Measurements from ENCODE around the genes HMGN1, BACE2 and MX1.

DNA sequence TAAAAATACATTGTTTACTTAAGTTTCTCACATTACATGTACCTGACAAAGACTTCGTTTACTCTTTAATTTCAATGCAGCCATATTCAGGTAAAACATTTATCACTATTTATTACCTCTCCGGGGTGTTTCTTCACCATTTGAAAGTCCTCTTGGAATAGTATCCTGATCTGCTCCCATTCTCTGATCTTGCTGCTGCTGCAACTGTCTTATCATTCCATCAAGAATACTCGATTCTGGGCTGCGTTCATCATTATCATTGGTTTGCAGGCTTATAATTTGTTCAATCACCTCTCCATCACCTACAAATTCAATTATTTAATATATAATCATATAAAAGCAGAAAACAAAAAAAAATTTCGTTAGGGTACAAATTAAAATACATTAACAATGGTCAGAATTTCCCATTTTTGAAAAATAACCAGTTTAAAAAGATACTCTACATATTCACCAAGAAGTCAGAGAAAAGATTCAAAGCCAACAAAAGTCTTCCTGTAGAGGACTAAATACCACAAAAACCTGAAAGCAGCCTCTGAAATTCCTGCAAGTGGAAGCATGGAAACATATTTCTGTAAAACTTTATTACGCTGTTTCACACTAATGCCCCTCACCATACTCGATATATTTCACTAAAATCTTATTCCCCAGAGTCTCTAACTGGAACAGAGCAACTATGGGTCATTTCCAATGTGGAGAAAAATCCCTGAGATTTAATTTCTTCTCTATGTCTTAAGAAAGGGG, 54.9 kb downstream of the BRWD1 start:
- PRO-cap, 3 experiments: no peak in any of the 3 experiments
- RAMPAGE, long total RNA, 2 experiments: no peak in any of the 2 experiments
- RRBS: no CpG with 5 or more reads among the region's 7 CpGs

DNA sequence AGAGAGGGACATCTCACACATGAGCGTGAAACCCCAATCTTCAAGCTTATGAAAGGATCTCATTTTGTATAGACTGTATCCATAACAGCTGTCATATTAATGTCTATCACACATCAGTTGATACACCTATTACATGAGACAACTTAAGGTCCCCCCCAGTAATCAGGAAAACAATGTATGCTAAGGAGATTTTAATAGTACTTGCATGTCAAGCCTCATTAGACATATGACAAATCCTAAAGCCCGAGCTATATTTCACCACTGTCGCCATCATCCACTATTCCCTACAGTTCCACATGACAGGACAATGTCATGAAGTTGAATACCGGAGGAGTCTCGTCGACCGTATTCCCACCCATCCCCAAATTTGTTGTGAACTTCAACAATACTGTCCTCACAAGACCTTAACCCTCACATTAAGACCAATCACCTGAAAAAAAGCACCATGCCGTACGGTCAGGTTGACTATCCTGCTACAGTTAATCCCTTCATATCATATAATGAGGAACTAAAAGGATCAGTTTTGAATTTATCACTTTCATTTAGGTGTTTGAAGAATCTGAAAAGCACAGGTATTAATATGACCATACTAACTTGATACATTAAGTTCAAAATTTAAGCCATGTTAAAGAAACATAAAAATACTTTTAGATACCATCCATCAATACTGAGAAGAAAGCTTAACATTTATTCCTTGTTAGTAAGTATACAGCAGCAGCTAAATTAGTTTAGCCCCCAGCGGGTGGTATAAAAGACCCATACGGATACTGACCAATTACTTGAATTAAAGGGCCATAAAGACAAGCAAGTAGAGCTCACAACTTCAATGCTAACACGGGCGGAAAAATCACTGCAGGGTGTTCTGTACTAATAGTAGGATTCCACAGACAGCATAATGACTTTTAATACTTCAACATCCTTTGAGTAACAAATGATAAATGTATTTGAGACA, 3.2 kb downstream of the HMGN1 start:
- PRO-cap, 3 experiments: no peak in any of the 3 experiments
- RAMPAGE, long total RNA, 2 experiments: no peak in any of the 2 experiments
- RRBS: no CpG with 5 or more reads among the region's 13 CpGs

DNA sequence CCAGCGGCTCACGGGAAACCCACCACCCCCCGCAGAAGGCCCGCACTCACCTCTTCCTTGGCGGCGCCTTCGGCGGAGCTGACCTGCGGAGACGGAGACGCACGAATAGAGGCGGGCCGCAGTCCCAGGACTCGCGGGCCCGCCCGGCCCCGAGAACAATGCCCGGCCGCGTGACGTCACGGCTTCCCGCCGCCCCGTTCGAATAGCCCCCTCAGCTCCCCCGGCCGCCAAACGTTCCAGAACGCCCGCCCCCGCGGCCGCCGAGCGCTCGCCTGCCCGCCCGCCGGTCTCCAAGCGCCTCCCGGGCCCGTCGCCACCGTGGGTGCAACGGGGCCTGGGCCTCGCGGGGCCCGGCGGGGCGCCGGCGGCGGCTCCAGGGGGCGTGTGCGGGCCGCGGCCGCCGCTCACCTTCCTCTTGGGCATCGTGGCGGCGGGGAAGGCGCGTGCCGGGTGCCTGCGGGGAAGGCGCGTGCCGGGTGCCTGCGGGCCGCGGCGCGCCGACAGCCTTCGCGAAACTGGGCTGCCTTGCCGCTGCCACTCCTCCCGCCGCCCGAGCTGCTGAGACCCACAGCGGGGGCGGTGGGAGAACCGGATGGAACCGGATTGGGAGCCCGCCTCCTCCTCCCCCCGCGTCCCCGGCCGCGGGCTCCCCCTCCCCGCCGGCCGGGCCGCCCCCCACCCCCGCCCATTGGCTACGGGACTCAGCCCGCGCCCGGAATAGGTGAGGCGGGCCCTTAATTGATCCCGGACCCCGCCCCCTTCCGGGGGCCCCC, at the start of gene HMGN1:
HMGN1 (minus strand) TSS at position 594 of the 773 bp plus-strand sequence.
- PRO-cap, 3 experiments: peak in 3 of 3 experiments; most common plus-strand start position 239 of the sequence (in 2); most common minus-strand start position 107 of the sequence (in 3)
- RAMPAGE, long total RNA, 2 experiments: start-site peak on the minus strand in 2 of 2 experiments, centred at positions 134 to 513 of the sequence, 163 to 1,393 reads per replicate
- RRBS: under 1% methylated on average over 48 of the region's 107 CpGs

DNA sequence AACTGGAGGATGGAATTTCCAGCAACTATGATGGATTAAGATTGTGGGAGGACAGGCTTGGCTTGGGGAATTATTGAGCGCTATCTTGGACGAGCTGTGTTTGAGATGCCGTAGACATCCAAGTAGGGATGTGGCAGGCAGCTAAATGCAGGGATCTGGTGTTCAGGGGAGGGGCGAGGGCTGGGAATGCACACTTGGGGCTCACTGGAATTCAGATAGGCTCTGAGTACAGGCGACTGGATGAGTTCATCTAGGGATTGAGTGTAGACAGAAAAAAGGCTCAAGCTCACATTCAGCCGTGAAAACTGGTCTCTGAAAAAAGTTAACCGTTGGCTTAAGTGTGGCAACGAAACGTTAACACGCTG, 798 bp downstream of the LCA5L start:
- PRO-cap, 3 experiments: no peak in any of the 3 experiments
- RAMPAGE, long total RNA, 2 experiments: no peak in any of the 2 experiments
- RRBS: no CpG with 5 or more reads among the region's 10 CpGs

DNA sequence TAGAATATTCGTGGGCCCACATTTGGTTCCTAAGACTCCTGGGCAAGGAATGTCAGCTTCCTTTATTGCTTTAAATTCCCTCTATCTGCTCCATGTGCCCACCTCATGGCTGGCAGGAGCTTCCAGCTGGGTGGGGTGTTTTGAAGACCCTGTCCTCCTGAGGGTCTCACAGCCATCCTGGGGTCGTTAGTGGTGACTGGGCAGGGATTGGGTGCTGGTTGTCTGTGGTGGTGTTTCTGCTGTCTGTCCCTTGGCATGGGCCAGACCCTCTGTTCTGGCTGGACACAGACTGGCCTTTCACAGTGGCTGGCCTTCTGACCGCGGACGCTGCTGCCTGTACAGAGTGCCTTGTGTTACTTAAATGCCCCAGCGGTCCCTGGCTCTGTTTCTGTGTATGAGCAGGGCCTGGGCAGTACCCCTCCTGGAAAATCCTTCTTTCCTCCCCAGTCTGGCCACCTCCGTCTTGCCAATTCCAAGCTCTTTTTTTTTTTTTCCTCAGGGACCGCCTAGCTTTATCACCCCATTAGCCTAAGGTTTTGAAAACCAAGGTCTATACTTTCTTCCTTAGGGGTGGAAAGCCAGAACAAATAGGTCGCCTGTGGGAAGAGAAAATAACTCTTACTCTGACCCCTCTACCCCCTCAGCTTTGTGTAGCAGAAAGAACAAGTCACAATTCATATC, 50.9 kb downstream of the SH3BGR start:
- PRO-cap, 3 experiments: no peak in any of the 3 experiments
- RAMPAGE, long total RNA, 2 experiments: no peak in any of the 2 experiments
- RRBS: no CpG with 5 or more reads among the region's 9 CpGs

GRCh38 chr21:39788378-39788955, 43.5 kb downstream of the IGSF5 start:
- PRO-cap, 3 experiments: no peak in any of the 3 experiments
- RAMPAGE, long total RNA, 2 experiments: start-site peak on the plus strand in 2 of 2 experiments, at chr21:39788500-39788686 at its widest, 7 to 10 reads per replicate
- RRBS: no CpG with 5 or more reads among the region's 10 CpGs

- PRO-cap, 3 experiments: no peak in any of the 3 experiments
- RAMPAGE, long total RNA, 2 experiments: no peak in any of the 2 experiments
- RRBS: no CpG with 5 or more reads among the region's 16 CpGs
Measured at GRCh38 chr21:39884957-39885657, 17.9 kb downstream of the PCP4 start.

DNA sequence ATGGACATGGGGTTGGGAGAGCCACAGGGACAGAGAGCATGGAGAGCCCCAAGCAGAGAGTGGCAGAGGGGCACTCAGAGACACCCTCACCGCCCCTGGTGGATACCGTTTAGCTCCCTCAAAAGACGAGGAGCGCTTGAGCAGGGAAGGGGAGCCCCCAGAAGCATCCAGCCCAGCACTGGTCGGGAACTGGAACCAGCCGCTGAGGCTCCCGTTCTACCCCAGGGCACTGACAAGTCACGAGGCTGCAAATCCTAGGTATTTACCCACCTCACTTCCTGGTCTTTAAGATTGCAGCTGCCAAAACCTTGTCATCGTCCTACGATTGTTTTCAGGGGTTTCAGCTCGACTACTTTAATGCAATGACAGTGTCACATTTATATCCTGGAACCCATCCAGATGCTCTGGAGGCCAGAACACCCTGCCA, 20.9 kb upstream of the BACE2 start:
- PRO-cap, 3 experiments: no peak in any of the 3 experiments
- RAMPAGE, long total RNA, 2 experiments: no peak in any of the 2 experiments
- RRBS: no CpG with 5 or more reads among the region's 11 CpGs

DNA sequence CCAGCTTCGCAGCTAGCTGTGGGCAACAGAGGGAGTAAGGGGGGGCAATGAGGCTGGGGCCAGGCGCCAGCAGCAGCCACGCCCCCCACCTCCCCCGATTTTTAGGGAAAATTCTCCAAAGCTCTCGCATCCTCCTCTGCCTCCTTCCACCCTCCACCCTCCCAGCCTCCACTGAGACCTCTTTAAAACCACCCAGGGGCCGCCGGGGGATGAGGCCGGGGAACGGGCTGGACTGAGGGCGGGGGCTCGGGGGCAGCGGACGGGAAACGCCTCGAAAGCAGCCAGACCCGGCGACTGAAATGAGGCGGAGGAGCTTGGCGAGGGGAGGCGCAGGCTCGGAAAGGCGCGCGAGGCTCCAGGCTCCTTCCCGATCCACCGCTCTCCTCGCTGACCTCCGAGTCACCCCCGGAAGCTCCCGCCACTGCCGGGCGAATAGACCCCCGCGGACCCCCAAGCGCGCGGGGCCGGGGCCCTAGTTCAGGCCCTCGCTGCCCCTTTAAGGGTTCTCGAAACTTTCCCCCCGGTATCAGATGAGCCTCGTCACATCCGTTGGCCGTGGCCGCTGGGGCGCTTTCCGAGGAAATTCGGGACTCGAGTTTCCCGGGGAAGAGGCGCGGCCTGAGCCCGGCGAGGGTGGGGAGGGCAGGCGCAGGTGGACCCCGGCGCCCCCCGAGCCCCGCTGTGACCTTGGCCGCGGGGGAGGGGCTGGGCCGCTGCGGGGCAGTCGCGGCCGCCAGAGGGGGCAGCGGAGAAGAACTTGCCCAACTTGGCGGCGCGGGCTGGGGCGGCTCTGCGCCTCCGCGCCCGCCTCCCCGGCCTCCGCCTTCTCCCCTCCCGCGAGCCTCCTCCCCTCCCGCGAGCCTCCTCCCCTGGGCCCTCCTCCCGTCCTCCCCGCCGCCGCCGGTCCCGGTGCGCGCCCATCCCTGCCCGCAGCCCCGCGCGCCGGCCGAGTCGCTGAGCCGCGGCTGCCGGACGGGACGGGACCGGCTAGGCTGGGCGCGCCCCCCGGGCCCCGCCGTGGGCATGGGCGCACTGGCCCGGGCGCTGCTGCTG, at the start of gene BACE2:
BACE2 (plus strand) TSS at position 920 of the 1,053 bp plus-strand sequence.
- PRO-cap, 3 experiments: peak in 3 of 3 experiments; most common plus-strand start position 284 of the sequence (in 2); most common minus-strand start position 296 of the sequence (in 3)
- RAMPAGE, long total RNA, 2 experiments: no peak in any of the 2 experiments
- RRBS: 2% methylated on average over 45 of the region's 110 CpGs

DNA sequence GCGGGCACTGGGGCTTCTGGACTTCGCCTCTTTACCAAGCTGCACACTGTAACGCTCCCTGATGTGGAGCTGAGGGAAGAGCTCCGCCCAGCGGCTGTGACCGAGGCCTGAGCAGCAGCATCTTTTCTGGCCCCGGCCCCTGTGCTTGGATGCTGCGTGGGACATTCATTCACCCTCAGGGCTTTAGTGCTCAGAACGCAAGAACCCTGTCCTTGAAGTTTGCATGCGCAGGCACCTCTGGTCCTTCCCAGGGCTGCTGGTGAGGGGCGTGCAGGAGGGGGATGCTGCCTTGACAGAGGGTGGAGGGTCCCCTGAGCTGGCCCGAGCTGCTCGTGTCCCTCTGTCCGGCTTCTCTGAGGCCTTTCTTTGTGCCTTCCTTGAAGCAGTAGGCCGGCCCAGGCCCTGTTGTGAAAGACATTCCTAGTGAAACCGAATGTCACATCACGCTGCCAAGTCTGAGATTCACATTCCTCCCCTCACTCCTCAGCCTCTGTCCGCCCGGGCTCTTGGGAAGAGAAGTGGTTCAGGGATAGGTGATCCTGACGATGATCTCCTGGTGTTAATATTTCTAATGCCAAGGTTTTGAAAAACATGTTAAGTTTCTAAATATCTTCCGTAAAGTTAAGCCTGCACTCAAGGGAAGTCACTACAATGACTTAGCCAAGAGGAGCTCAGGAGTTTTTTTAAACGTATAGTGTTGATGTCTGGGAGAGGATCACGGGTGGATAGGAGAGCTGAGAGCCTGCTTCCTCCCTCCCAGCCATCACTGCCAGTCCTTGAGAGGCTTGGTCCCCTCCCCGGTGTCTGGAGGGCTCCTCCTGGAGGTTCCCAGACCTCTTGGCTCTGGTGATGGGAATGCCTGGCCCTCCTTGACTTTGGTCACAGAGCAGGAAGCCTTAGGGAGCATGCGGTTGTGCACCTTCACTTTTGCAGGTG, 1.2 kb upstream of the MX2 start:
- PRO-cap, 3 experiments: no peak in any of the 3 experiments
- RAMPAGE, long total RNA, 2 experiments: no peak in any of the 2 experiments
- RRBS: no CpG with 5 or more reads among the region's 25 CpGs

DNA sequence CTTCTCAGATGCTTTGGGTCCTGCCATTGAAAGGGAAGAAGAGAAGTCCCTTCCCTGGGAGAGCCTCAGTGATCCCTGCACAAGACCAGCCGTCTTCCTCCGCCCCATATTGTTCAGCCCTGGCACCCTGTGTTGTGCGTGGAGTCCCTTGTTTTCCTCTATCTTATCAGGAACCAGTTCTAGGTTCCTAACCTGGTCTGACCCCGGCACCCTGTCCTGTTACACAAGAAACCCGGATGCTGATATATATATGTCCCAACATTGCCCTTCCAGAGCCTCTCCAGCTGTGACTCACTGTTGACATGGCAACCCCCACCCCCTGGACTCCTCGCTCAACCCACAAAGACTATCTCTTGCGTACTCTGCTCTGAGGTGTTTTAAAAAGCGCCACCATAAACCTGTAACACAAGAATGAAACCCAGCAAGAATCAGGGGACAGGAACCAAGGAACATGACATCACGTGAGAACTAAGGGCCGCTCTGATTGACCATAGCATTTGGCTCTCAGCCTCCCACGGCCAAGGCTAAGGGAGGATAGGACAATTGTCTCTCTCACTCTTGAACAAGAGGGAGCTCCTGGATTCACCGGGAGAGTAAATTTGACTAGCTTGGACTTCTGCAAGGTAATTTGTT, 4.9 kb downstream of the MX2 start:
- PRO-cap, 3 experiments: no peak in any of the 3 experiments
- RAMPAGE, long total RNA, 2 experiments: no peak in any of the 2 experiments
- RRBS: no CpG with 5 or more reads among the region's 12 CpGs

- PRO-cap, 3 experiments: no peak in any of the 3 experiments
- RAMPAGE, long total RNA, 2 experiments: no peak in any of the 2 experiments
- RRBS: no CpG with 5 or more reads among the region's 4 CpGs
Measured at GRCh38 chr21:41371260-41371661, 9.4 kb downstream of the MX2 start.

GRCh38 chr21:41377670-41378051, 15.8 kb downstream of the MX2 start:
- PRO-cap, 3 experiments: no peak in any of the 3 experiments
- RAMPAGE, long total RNA, 2 experiments: no peak in any of the 2 experiments
- RRBS: no CpG with 5 or more reads among the region's 16 CpGs

DNA sequence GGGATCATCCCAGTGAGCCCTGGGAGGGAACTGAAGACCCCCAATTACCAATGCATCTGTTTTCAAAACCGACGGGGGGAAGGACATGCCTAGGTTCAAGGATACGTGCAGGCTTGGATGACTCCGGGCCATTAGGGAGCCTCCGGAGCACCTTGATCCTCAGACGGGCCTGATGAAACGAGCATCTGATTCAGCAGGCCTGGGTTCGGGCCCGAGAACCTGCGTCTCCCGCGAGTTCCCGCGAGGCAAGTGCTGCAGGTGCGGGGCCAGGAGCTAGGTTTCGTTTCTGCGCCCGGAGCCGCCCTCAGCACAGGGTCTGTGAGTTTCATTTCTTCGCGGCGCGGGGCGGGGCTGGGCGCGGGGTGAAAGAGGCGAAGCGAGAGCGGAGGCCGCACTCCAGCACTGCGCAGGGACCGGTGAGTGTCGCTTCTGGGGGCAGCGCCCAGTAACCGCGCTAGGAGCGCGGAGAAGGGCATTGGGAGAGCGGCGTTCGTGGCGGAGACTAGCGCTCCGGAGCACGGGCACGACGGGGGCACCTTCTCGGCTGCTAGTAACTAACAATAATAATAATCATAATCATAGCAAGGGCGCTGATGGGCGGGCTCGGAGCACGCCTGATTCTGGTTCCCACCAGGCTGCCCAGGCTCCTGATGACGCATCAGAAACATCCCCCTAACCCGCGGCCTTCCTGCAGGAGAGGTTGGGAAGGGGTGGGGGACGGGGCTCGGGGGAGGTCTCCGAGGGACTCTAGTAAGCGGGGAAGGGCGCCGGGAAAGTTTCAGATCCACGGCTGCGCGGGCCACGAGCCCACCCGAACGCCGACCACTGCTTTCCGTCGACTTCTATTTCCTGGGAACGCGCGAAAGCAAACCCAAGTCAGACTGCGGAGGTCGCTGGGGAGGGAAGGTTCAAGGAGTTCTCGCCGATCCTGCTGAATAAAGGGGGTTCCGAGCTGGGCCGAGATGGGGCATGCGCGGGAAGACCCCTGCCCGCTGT, at the start of gene MX1:
MX1 (plus strand) TSS at position 392 of the 996 bp plus-strand sequence.
- PRO-cap, 3 experiments: peak in 3 of 3 experiments; most common plus-strand start position 336 of the sequence (in 1); most common minus-strand start position 281 of the sequence (in 2)
- RAMPAGE, long total RNA, 2 experiments: start-site peak on the plus strand in 2 of 2 experiments, centred at positions 341 to 387 of the sequence, 80 to 129 reads per replicate
- RRBS: under 1% methylated on average over 11 of the region's 82 CpGs

DNA sequence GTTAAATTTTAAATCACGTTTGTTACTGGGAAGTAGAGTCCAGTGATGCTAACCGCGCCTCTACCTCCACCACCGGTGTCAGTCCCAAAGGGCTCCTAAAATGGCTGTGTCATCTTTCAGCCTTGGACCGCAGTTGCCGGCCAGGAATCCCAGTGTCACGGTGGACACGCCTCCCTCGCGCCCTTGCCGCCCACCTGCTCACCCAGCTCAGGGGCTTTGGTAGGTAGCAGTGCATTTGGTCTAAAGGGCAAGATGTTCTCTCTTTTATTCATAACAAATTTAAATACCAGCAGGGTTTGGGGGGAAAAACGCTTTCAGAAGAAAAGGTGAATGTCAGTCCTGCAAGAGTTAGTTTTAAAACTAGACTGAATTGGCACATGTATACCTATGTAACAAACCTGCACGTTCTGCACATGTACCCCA, 1.1 kb downstream of the MX1 start:
- PRO-cap, 3 experiments: no peak in any of the 3 experiments
- RAMPAGE, long total RNA, 2 experiments: no peak in any of the 2 experiments
- RRBS: 6% methylated on average over 3 of the region's 13 CpGs

- PRO-cap, 3 experiments: no peak in any of the 3 experiments
- RAMPAGE, long total RNA, 2 experiments: no peak in any of the 2 experiments
- RRBS: 80% methylated on average over 2 of the region's 7 CpGs
Measured at GRCh38 chr21:41428983-41429496, 3.0 kb downstream of the MX1 start.

DNA sequence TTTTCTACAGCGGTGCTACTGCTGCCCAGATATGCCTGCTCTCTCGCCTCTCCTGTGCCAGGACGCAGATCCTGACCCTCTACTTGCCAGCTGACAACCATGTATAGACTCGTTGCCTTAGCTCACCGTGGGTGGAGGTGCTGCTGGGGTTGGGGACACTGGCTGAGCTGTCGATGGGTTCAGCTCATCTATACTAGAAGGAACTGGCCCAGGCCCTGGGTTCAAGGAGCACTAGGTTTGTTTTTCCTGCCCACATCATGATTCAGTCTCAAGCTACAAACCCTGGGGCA, 6.1 kb downstream of the MX1 start:
- PRO-cap, 3 experiments: no peak in any of the 3 experiments
- RAMPAGE, long total RNA, 2 experiments: no peak in any of the 2 experiments
- RRBS: no CpG with 5 or more reads among the region's 6 CpGs

- PRO-cap, 3 experiments: no peak in any of the 3 experiments
- RAMPAGE, long total RNA, 2 experiments: no peak in any of the 2 experiments
- RRBS: no CpG with 5 or more reads among the region's 10 CpGs
Measured at GRCh38 chr21:41432528-41433209, 6.6 kb downstream of the MX1 start.

DNA sequence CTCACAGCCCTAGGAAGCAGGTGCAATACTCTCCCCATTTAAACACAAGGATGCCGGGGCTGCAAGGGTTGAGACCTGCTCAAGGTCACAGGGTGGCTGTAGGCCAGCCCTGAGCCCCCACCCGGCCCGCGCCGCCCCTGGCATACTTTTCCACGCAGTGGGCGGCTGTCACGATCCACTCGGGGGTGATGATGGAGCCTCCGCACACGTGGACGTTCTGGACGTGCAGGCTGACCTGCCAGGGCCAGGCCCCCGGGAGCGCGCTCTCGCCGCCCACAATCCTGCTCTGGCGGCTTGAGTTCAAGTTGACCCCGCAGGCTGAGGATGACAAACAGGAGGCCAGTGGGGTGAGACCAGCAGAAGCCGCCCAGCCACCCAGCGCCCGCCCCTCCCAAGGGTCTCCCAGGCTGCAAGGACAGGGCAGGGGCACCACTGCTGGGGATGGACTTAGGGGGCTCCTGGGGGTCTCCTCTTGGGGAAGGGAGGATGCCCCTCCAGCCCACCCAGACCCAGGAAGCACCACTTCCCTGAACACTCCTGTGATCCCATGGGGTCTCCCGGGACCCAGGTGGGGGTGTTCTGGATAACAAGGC, 34.7 kb downstream of the TMPRSS2 start:
- PRO-cap, 3 experiments: no peak in any of the 3 experiments
- RAMPAGE, long total RNA, 2 experiments: no peak in any of the 2 experiments
- RRBS: 72% methylated on average over 2 of the region's 24 CpGs

DNA sequence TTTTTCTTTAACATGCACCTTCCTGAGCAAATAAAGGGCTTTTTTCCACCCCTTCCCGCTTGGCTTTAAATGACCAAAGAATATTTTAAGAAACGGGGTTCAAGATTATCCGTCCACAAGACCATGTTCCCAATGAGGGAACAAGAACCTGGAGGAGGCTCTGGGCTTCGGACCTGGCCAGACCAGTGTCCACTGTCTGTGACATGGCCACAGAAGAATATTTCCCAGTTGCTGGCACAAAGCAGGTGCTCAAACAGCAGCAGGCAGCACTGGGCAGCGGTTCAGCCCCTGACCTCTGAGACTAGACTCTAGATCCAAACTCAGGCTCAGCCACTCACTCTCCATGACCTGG, 8.2 kb downstream of the TMPRSS2 start:
- PRO-cap, 3 experiments: no peak in any of the 3 experiments
- RAMPAGE, long total RNA, 2 experiments: no peak in any of the 2 experiments
- RRBS: no CpG with 5 or more reads among the region's 5 CpGs